Parotid gland (tissue), 1 donor: Measurements from ENCODE around the gene RC3H2.

GRCh38 chr9:121720073-121720906, 68.9 kb downstream of the DAB2IP start:
- PRO-cap = no peak

GRCh38 chr9:121736099-121736759, 84.8 kb downstream of the DAB2IP start:
- PRO-cap = bidirectional peak, plus-strand start at chr9:121736635, minus-strand start at chr9:121736469

GRCh38 chr9:121737320-121738147, 86.1 kb downstream of the DAB2IP start:
- PRO-cap = no peak

DNA sequence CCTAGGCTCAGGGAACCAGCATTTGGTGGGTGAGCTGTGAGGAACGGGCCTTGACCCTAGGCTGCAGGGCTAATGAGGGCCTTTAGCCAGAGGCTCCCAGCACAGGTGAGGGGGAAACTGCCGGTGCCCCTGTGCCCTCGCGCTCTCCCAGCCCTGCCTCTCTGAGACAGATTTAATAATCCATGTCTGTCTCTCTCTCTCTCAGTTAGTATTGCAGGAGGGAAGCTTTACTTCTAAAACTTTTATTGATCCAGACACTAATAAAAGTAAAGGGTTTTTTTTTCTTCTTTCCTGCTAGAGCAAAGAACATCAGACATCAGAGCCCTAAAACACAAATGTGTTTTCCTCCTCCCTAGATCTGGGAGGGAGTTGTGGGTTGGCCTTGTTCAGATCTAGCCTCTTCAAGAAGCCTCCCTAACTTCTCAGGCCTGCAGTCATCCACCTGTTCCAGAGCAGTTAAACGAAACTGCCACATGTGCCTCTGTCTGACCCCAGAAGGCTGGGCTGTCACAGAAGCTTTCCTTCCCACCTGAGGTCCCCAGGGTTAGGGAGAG, 86.8 kb downstream of the DAB2IP start:
- PRO-cap = no peak

DNA sequence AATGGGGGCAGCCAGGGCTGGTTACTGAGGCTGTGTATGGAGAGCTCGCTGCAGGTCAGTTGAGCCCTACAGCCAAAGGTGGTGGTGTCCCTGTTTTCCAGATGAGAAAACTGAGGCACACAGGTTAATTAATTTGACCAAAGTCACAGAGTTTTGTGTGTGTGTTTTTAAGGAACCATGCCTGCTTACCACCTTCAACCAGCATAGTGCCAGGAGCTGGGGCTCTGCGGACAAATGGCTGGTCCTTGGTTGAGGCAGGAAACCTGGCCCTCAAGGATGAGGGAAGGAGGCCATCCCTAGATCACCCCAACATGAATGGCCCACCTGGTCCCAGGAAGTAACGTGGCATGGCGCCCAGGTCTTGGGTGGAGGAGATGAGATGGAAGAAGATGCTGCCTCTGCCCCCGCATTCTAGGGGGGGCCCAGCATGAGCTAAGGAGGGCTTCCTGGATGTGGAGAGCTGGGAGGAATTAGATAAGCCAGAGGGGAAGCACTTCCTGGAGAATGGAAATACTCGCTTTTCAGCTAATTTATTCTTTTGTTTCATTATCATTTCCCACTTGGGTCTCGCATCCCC, 94.9 kb downstream of the DAB2IP start:
- PRO-cap = no peak

DNA sequence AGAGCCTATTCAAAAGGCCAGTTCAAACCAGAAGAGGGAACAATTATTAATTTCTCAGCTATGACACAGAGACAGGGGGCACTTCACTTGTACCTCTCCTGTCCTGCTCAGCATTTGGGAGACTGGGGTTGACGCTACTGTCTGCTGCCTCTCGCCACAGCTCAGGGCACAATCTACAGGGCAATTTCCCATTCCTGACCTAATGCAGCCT, 208.5 kb downstream of the TTLL11 start:
- PRO-cap = no peak

GRCh38 chr9:122291488-122292078, 26.9 kb downstream of the MRRF start:
- PRO-cap = no peak

DNA sequence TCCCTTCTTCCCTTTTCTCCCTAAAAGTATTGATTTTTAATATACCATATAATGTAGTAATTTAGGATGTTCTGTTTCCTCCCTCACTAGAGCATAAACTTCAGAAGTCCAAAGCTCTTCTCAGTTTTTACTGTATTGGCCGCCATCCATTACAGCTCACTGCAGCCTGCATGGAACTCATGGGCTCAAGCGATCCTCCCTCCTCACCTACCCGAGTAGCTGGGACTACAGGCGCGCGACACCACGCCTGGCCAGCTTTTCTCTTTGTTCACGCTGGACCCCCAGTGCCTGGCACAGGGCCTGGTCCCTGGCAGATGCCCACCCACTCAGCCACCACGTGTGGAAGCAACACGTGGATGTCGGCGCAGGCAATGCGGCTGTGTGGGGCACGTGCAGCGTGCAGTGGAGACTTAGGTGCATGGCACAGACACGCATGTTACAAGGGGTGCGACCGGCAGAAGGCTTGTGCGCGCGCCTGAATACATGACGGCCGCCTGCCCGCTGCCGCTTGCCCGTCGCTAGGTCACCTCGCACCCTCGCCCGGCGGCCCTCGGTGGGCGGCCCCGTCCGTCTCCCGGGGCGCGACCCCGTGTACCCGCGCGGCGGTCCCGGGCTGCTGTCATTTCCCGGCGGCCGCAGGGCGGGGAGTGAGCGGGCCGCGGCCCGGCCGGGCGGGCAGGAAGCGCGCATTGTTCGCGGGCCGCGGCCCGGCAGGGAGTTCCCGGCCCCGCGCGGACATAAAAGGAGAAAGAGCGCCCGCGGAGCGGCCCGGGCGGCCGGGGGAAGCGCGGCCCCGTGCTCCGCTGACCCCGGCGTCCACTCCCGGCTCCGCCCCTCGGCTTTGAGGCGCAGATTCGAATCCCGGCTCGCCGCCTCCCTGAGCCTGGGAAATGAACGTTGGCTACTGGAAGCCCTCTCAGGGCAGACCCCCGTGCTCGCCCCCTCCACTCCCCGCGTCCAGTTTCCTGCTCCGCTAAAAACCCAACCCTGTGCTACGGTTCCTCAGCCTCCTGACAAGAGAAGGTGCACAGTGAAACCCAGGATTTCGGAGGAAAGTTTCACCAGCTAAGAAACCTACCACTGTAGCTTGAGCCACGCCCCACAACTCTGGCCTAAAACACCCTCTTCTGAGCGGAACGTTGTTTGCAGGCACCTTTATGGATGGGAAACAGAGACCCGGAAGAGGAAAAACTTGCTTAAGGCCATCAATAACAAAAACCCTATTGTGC, 24.0 kb upstream of the PTGS1 start:
- PRO-cap = unidirectional peak, plus-strand start at position 402 of the sequence; bidirectional peak, plus-strand start at position 766 of the sequence, minus-strand start at position 625 of the sequence

DNA sequence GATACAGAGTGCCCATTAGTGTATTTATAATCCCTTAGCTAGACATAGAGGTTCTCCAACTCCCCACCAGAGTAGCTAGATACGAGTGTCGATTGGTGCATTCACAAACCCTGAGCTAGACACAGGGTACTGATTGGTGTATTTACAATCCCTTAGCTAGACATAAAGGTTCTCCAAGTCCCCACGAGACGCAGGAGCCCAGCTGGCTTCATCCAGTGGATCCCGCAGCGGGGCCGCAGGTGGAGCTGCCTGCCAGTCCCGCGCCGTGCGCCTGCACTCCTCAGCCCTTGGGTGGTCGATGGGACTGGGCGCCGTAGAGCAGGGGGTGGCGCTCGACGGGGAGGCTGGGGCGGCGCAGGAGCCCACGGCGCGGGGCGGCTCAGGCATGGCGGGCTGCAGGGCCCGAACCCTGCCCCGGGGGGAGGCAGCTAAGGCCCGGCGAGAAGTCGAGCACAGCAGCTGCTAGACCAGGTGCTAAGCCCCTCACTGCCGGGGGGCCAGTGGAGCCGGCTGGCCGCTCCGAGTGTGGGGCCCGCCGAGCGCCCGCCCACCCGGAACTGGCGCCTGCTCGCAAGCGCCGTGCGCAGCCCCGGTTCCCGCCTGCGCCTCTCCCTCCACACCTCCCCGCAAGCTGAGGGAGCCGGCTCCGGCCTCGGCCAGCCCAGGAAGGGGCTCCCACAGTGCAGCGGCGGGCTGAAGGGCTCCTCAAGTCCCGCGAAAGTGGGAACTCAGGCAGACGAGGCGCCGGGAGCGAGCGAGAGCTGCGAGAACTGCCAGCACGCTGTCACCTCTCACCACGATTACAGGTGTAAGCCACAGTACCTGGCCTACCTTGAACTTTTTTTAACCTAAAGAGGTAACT, 35.3 kb downstream of the PTGS1 start:
- PRO-cap = no peak

- PRO-cap = bidirectional peak, plus-strand start at chr9:122905420, minus-strand start at chr9:122905331; unidirectional peak, minus-strand start at chr9:122905465
Observed at GRCh38 chr9:122904747-122905952, at the start of gene RC3H2. RC3H2 (minus strand) TSS chr9:122905359.

GRCh38 chr9:122954110-122954596, 13.3 kb downstream of the RABGAP1 start:
- PRO-cap = no peak

- PRO-cap = no peak
Observed at GRCh38 chr9:123034196-123034623, 743 bp downstream of the GPR21 start.

GRCh38 chr9:123036692-123037415, 3.4 kb downstream of the GPR21 start:
- PRO-cap = no peak

DNA sequence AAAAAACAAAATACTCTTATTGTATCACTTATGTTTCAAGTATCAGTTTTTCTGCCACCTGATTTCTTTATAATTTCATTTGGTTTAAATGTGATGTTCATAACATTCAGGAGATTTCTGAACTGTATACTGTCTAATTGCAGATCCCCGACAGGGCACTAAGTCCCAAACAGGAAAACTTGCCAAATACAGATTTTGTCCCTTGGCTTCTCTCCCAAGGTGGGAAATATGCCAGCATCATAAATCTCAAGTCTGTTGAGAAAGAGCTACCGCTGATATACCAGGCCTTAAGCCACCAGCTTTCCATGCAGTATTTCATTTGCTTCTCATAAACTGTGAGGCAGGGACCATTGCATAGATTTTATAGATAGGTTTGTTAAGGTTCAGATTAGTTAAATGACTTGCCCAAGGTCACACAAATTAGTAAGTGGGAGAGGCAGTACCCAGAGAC, 16.1 kb downstream of the GPR21 start:
- PRO-cap = no peak

- PRO-cap = no peak
Observed at GRCh38 chr9:123106497-123107532, 73.3 kb downstream of the GPR21 start.

DNA sequence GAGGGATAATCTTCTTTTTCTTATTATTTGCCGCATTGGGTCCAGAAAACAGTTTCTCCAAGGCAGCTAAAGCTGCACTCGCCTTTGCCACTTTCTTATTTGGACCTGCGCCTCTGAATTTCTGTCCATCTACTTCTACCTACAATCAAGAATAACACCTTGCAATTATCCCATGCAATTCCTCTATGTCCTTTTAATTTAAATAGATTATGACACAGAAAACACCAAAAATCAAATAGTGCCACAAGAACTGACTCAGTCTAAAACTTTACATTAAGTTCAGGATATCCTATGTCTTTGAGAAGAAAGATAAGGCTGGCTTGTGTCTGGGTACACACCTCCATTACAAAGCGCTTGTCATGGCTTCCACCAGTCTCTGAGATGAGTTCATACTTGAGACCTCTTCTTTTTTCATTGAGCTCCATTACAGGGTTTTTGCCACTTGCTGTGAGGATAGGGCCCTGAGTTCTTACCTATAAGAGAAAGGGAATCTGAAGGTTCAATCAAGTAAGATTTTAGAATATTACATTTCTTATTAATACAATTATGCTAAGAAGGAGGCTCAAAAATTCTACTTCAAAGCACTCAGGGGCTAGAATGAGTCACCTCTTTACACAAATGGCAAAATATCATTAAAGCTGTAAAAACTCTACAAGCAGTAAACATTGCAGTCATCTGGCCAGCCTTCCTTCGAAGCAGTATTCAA, 102.7 kb downstream of the GPR21 start:
- PRO-cap = no peak

DNA sequence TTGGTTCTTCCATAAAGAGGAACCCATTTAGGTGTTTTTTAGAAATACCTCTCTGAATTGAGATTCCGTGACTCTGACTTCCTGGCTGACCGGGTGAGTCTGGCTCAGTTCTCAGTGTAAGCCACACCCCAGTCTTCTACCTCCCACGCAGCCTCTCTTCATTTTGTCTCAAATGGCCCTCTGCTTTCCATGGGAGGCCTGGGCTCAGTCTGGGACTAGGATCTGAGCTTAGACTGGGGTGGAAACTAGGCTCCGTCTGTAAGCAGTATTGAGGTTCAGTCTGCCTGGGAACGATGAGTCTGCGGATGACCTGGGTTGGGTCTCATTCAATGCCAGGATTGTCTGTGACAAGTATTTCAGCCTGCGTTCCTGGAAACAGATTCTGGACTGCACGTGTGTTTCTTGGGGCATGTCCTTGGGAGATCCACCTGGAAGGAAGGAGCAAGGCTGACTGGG, 12.5 kb upstream of the CRB2 start:
- PRO-cap = no peak

DNA sequence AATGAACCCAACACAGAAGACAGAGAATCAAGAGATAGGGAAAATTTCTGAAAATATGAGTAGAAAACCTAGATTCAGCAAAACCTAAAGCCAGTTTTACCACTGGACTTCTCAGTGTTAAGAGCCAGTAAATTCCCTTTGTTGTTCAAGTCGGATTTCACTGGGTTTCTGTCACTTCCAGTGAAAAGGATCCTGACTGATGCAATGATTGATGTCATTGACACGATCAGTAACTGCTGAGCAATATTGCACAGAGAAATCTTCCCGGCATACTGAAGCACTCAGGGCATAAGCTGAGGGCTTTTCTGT, 62.0 kb downstream of the DENND1A start:
- PRO-cap = no peak

GRCh38 chr9:123924871-123925708, 4.8 kb downstream of the DENND1A start:
- PRO-cap = no peak

DNA sequence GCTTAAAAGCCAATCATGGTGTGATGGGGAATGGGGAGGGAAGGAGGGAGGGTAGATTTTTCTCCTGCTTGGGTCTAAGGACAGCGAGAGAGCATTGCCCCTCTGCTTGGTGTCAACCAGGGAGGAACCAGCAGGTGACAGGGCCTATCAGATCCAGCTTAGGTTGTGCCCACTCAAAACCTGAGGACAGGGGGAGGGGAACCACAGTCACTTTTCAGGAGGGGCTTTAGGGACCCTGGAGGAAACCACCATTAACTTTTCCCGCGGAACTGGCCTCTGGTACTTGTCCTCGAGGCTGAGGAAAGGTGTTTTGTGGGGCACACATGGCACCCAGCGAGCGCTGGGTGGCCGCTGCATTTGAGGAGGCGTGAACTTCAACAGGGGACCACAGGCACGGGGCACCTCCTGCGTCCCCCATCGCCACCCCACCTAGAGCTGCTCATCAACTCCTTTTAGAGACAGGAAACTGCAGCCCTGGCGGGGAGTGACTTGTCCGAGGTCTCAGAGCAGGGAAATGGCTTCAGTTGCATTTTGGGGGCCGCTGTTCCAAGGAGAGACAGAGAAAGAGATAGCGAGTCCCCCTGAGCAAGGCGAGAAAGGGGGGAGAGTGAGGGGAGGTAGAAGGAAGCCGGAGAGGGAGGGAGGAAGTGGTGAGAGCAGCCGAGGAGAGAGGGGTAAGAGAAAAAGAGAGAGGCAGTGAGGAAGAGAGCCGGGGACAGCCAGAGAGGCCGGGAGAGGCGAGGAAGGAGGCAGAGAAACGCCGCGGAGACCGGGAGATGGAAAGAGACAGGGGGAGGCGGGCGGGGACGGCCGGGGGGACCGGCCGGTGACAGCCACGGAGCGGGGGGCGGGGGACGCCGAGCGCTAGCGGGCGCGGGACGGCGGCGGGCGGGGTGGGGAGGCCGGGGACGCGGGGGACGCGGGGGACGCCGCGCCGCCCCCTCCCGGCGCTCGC, 12.6 kb upstream of the LHX2 start:
- PRO-cap = no peak